Measurements from ENCODE around the genes THRB and TOP2B.

DNA sequence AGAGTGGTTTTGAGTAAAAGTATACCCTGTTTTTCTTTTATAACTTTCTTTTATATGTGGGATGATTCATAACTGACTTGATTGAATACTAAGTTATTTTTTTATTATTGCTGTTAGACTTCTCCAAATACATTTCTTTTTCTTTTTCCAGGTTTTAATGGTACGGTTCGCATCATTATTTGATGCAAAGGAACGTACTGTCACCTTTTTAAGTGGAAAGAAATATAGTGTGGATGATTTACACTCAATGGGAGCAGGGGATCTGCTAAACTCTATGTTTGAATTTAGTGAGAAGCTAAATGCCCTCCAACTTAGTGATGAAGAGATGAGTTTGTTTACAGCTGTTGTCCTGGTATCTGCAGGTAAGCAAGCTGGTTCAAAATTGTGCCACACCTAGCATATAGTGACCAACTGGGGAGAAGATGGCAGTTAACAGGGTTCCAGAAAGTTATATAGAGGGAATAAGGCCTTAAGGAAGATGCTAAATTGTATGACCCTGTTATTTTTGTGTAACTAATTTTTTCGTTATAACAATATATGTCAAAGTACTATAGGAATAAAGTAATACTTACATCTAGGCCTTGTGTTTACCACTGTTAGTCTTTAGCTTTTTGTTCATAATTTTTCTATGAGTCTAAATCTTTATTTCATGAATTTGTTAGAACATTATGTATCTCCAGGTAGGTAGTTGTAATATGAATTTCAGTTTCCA lies 22.7 kb downstream of the NR1D2 start:
- PRO-cap: no peak
- RAMPAGE, long total RNA, 4 experiments: no peak in any of the 4 experiments

DNA sequence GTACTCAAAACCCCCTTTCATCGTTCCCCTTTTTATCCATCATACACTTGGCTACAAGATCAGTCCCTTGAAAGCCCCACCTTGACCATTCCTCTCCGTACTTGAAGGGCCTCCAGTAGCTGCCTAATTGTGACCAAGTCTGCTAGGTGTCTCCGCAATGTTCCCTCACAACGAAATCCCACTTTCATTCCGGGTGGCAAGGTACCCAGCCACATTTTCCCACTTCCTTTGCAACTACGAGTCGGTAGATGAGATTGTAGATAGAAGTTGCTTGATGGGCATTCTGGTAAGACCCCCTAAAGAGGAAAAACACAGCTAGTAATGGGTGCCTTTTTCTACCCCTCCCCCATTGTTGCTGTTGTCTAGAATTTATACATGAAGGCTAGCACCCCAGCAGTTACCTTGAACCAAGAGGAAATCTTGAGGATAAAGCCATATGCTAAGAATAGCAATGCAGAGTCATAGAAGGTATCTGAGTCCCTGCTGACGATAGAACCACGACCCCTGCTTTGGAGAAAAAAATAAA lies 162.7 kb downstream of the THRB start:
- PRO-cap: no peak
- RAMPAGE, long total RNA, 4 experiments: no peak in any of the 4 experiments

- PRO-cap: no peak
- RAMPAGE, long total RNA, 4 experiments: no peak in any of the 4 experiments
Measured at GRCh38 chr3:24489873-24490724, 4.6 kb downstream of the THRB start.

DNA sequence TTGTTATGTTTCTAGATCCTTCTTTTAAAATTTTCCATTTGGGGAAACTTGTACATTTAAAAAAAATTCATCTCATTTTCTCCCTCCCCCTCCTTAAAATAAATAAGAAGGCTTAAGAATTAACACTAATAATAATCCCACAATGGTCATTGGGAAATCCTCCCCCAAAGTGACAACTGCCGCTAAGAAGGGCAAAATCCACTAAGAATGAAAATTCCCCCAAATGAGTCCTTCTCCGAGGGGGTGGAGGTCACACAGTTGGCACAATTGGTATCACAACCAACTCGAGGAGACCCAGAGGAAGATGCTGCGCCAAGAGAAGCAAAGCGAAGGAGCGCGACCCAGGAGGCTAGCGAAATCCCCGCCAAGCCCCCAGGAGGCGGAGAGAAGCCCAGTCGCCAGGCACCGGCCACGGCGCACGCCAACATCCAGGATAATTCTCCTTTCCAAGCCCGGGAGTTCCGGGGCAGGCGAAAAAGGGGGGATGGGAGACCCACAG lies 907 bp downstream of the THRB start:
- PRO-cap: no peak
- RAMPAGE, long total RNA, 4 experiments: no peak in any of the 4 experiments

DNA sequence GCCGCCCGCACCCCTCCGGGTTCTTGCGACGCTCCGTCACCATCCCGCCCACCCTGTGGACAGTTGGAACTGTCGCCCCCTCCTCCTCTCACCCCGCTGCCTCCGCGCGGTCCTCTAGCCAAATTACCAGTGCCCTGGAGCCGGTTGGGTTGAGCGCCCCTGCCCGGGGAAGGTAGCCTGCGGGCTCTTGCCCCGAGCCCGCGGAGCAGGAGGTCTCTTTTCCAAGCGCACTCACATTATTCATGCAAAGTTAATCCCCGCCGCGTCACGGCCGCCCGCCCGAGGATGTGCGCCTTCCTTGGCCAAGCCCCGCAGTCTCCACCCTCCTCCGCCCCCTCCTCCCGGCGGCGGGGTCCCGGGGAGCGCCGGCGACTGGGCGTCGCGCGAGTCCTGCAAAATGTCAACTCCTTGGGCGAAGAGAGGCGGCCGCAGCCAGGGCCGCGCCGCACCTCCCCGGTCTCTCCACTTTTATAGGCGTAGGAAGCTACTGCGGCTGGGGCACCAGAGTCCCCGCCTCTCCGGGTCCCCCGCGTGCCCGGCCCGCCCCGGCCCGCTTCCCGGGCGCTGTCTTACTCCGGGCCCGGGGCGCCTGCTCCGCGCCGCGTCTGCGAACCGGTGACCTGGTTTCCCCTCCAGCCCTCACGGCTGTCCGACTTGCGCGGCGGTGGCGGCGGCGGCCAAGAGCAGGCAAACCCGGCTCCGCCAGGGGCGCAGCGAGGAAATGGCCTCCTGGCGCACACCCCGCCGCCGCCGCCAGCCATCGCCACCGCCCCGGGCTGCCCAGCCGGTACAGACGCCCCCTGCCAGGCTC lies at the start of gene THRB:
THRB (minus strand) TSS at position 291 of the 811 bp plus-strand sequence.
- PRO-cap: no peak
- RAMPAGE, long total RNA, 4 experiments: start-site peak on the minus strand in 4 of 4 experiments, centred at positions 202 to 643 of the sequence, 19 to 250 reads per replicate

DNA sequence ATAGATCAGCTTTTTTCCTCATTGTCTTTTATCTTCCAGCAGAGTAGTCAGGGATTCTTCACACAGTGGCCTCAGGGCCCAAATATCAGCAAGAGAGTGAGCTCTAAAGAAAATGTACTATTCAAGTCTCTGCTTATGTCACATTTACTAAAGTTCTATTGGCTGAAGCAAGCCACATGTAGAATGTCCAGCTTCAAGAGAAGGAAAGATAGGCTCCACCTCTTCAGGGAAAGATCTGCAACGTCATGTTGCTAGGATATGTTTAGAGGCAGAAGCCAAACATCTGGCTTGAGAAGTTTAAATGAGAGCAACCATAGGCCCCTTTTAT lies 11.0 kb upstream of the THRB start:
- PRO-cap: no peak
- RAMPAGE, long total RNA, 4 experiments: no peak in any of the 4 experiments

GRCh38 chr3:24521278-24522217 lies 26.9 kb upstream of the THRB start:
- PRO-cap: no peak
- RAMPAGE, long total RNA, 4 experiments: no peak in any of the 4 experiments

DNA sequence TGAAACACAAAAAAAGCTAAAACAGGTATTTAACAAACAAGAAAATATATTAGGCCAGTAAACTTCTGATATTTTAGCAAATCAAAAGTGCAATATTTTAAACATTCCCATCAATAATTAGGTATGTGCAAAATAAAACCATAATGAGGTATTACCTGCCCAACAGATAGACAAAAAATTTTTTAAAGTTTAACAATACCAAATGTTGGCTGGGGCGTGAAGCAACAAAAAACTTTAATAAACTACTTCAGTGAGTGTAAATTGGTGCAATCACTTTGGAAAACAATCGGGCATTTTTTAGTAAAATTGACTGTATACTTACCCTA lies 325.3 kb upstream of the THRB start:
- PRO-cap: no peak
- RAMPAGE, long total RNA, 4 experiments: no peak in any of the 4 experiments

DNA sequence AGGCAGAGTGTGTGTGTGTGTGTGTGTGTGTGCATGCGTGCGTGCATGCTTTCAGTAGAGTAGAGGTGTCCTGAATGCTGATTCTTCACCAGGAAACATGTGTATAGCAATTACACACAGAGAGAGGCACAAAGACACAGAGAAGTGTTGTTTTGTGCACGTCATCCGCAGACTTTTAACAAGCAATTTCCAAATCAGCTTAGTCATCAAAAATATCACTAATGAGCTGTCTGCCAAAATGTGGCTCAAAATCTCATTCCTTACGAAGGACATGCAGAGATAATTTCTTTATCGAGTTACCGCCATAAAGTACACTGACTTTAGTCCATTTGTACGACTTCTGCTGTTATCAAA lies 275.0 kb upstream of the RARB start:
- PRO-cap: no peak
- RAMPAGE, long total RNA, 4 experiments: no peak in any of the 4 experiments

GRCh38 chr3:25663366-25663771 lies 1.3 kb downstream of the TOP2B start:
- PRO-cap: no peak
- RAMPAGE, long total RNA, 4 experiments: no peak in any of the 4 experiments

- PRO-cap: unidirectional peak, minus-strand start at chr3:25664884
- RAMPAGE, long total RNA, 4 experiments: no peak in any of the 4 experiments
Measured at GRCh38 chr3:25664485-25665001, at the start of gene TOP2B. TOP2B (minus strand) TSS chr3:25664907.

DNA sequence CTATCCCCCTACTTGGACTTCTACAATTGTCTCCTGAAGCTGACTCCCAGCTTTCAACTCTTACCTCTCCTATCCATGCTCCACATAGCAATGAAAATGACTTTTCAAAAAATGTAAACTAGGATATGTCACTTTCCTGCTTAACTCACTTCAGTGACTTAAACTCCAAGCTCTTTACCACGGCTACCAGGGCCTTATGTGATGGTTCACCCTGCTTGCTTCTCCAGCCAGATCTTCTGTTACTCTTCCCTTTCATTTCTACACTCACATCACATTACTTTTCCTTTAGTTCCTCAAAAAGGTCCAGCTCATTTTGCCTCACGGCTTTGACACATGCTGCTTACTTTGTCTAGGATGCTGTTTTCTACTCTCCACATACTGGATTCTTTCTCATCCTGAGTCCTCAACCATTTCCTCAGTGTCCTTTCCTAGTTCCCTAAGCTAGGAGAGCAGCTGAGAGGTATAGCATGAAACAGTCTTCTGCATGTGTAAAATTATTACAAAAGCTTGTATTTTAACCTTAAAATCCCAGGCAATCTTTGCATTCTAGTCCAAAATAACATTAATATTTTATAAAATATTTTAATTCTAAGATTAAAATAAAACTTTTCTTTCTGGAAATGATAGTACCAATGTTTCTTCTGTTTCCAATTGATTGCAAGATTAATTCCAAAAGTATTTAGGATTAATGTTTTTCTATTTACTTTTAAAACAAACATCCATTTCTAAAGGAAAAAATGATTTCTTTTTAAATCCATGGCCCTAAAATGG lies 53.5 kb downstream of the NGLY1 start:
- PRO-cap: no peak
- RAMPAGE, long total RNA, 4 experiments: no peak in any of the 4 experiments

GRCh38 chr3:27317082-27317715 lies 52.0 kb downstream of the NEK10 start:
- PRO-cap: no peak
- RAMPAGE, long total RNA, 4 experiments: no peak in any of the 4 experiments

DNA sequence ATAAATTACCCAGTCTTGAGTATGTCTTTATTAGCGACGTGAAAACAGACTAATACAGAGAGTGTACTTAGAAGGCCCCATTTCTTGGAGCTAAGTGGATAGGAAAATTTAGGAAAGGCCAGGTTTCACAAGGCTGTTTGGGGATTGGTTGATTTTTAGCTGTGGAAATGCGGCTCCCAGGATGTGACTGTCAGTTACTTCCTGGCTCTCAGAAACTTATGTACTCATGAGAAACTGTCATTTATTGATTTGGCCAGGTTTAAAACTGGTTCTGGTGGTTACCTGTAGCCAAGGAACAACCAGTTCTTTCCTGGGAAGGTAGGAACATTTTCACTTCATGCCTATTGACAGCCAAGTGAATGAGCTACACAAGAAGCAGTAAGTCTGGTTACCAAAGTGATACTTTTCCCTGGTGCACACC lies 39.9 kb downstream of the NEK10 start:
- PRO-cap: no peak
- RAMPAGE, long total RNA, 4 experiments: no peak in any of the 4 experiments

DNA sequence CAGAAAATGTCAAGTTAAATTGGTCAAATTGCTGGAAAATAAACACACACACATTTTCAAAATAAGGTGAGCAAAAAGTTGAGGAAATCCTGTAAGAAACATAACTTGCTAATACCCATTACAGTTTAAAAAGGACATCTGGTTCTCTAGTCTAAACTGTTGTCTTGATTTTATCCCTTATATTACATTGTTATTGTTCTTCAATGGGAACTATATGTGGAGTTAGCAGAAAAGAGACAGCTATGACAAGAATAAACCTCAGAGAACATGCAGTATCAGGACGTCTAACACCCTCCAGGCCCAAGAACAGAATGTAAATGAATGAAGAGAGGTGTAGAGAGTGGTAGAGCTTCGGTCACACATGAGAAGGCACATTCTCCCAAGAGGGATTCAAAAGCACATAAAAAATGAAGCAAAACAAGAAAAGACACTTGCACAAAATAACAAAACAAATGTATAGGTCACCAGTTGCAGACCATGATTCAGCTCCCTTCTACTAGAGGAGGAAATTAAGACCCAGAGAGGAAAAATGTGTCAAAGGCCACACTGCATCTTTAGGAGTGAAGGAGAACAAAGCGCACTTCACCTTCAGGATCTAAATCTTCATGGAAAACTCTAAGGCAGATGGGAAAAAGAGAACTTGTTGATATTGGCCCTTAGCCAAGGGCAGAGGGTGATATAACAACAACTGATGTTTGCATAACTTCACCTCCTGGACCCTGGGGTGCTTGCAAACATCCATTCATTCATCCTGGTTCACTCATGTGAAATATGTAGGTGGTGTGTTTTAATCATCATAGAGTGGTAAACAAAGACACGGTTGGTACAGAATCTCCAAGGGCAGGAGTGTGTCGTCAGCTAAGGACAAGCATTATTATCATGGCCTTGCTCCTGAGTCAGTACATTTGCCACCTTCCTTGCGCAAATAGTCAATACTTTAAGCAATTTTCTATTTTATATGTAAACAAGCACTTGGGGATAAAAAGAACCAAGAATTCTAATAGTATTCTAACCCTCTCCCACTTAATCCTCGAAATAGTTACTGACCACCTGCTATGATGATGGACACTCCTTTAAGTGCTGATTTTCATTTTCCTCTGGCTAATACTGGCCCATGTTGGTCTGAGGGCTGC lies 8.8 kb downstream of the NEK10 start:
- PRO-cap: no peak
- RAMPAGE, long total RNA, 4 experiments: no peak in any of the 4 experiments

GRCh38 chr3:27585334-27585813 lies 101.2 kb upstream of the SLC4A7 start:
- PRO-cap: no peak
- RAMPAGE, long total RNA, 4 experiments: no peak in any of the 4 experiments

GRCh38 chr3:27666165-27666586 lies 55.9 kb downstream of the EOMES start:
- PRO-cap: no peak
- RAMPAGE, long total RNA, 4 experiments: no peak in any of the 4 experiments

GRCh38 chr3:28007929-28008766 lies 233.3 kb upstream of the CMC1 start:
- PRO-cap: no peak
- RAMPAGE, long total RNA, 4 experiments: no peak in any of the 4 experiments

DNA sequence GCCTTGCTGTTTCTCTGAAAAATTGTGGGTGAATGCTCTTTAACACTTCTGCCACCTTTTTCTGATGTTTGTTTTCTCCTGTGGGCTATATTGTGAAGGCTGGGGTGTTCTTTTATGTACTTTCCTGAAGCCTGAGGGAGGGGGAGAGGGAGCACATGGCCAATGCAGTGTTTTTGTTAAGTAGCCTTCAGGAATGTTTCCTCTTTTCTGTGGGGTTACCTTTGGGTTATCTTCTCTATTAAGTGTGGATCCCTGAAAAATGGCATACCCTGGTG lies 50.2 kb downstream of the CMC1 start:
- PRO-cap: no peak
- RAMPAGE, long total RNA, 4 experiments: no peak in any of the 4 experiments

DNA sequence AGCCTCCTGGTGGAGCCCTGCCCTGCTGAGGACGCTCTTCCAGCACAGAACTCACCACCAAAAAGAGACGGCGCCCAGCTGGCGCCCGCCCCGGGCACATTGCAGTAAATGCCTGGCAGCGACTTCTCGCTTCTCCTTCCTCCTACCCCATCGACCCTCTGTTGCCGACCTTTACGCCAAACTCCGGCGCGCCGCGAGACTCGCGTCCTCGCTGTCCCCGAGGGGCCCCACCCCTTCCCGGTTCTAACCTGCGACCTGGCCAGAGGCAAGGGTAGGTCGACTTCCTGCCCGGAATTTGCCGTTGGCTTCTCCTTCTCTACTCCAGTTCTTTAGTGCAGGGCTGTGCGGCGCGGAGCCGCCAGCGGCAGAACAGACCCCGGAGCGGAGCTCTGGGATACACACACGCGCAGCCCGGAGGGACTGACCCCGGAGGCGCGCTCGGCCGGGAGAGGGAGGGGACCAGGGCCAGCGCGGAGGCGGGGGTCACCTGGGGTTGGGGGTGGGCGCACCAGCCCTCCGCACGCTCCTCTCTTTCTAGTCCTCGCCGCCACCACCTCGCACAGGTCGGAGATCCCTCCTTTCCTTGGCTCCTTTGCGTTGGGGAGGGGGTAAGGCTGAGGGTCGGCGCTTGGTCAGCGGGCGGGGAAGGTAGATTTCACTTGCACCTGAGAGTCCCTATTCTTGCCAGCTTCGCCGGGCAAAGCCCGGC lies 226.6 kb upstream of the AZI2 start:
- PRO-cap: no peak
- RAMPAGE, long total RNA, 4 experiments: no peak in any of the 4 experiments